Mammary epithelial cell (primary cell): Measurements from ENCODE around the gene LTV1.

DNA sequence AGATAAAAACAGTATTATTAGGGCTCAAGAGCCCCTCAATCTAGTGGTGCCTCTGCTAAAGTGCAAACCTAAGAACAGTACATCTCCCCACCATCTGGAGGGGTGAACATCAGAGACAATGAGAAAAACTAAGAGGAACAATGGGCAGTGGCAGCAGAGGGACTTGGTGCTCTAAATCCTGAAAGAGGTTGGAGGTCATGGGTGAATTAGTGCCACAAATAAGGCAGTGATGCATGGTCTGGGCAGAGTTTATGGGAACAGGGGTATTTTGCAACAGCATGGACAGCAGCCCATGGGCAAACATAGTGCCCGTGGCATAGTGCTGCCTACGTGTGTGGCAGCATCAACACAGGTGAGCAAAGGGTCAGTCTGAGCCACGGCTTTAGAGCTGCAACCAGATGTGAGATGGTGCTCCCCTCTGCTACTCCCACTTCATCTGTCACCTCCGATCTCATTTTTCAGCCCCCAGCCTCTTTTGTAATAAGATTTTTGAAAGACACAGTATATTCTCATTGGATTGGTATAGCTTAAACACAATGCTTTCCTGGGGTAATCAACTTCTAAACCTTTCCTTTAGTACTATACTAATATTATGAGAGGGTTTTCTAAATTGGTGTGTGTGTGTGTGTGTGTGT, 459.2 kb upstream of the CITED2 start:
- CAGE, long polyA plus RNA: no peak
- RRBS: no CpG with 5 or more reads among the region's 4 CpGs

GRCh38 chr6:141403662-141404181, 729.0 kb upstream of the GJE1 start:
- CAGE, long polyA plus RNA: no peak
- RRBS: no CpG with 5 or more reads among the region's 2 CpGs

DNA sequence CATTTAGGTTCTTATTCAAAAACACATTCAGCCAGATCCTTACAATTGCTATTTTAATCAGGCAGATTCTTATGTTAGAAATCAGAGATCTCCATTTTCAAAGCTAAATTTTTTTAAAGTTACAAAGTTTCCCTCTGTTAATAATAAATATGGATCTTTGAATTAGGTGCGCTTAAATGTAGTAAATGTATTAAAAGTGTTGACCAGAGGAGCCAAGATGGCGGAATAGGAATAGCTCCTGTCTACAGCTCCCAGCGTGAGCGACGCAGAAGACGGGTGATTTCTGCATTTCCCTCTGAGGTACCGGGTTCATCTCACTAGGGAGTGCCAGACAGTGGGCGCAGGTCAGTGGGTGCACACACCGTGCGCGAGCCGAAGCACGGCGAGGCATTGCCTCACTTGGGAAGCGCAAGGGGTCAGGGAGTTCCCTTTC, 386.9 kb upstream of the GJE1 start:
- CAGE, long polyA plus RNA: no peak
- RRBS: no CpG with 5 or more reads among the region's 15 CpGs

GRCh38 chr6:142302381-142302923, 645 bp downstream of the ADGRG6 start:
- CAGE, long polyA plus RNA: no peak
- RRBS: no CpG with 5 or more reads among the region's 15 CpGs

- CAGE, long polyA plus RNA: no peak
- RRBS: no CpG with 5 or more reads among the region's 4 CpGs
Observed at GRCh38 chr6:142375276-142375819, 73.5 kb downstream of the ADGRG6 start.

DNA sequence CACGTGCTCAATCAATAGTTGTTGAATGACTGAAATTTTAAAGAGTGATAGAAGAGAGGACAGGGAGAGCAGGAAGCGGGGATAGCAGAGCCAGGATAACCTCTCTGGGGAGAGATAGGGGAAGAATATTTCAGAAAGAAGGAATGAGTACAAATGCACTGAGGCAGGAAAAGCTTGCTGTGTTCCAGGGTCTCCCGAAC, 263.8 kb downstream of the HIVEP2 start:
- CAGE, long polyA plus RNA: no peak
- RRBS: no CpG with 5 or more reads among the region's 3 CpGs

DNA sequence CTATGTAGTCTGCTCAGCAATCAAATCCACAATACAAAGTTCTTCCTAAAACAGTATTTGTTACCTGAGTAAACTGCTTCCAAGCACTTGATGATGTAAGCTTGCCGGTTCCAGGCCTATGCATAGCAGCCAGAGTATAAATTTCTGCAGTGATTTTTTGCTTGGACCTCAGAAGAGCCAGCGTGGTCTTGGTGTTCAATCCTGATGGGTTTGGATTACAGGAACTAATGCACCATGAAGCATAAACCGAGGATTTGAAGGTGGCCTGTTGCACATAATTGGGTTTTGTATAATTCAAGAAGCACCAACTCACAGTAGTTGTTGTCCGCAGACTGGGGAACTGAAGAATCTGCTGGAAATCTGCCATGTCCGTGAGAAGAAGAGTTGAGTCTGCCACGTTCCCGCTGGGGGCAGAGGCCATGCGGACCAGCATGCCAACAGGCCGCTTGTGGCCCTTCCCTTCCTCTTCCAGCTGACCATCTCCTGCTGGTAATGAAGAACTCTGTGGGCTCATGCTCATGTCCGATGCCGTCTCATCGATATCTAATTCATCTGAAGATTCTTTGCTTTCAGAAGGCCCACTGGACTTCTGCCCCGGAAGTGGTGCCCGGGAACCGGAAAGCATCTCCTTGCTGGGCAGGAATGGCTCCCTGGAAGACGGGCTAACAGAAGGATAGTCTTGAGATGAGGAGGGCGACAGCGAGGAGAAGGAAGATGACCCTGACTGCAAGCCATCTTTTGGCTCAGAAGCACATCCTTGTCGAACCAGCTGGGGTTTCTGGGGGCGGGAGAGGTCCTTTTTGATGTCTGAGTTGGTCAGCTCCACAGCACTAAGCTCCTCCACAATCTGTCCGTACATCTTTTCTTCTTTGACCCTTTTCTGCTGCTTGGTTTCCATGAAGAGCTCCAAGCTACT, 175.2 kb downstream of the HIVEP2 start:
- CAGE, long polyA plus RNA: no peak
- RRBS: no CpG with 5 or more reads among the region's 21 CpGs

GRCh38 chr6:142827166-142827539, 117.8 kb downstream of the HIVEP2 start:
- CAGE, long polyA plus RNA: no peak
- RRBS: no CpG with 5 or more reads among the region's 6 CpGs

GRCh38 chr6:142867397-142867791, 77.6 kb downstream of the HIVEP2 start:
- CAGE, long polyA plus RNA: no peak
- RRBS: no CpG with 5 or more reads among the region's 3 CpGs

- CAGE, long polyA plus RNA: no peak
- RRBS: no CpG with 5 or more reads among the region's 3 CpGs
Observed at GRCh38 chr6:142872442-142872951, 72.5 kb downstream of the HIVEP2 start.

GRCh38 chr6:142912248-142912977, 32.6 kb downstream of the HIVEP2 start:
- CAGE, long polyA plus RNA: no peak
- RRBS: no CpG with 5 or more reads among the region's 15 CpGs

DNA sequence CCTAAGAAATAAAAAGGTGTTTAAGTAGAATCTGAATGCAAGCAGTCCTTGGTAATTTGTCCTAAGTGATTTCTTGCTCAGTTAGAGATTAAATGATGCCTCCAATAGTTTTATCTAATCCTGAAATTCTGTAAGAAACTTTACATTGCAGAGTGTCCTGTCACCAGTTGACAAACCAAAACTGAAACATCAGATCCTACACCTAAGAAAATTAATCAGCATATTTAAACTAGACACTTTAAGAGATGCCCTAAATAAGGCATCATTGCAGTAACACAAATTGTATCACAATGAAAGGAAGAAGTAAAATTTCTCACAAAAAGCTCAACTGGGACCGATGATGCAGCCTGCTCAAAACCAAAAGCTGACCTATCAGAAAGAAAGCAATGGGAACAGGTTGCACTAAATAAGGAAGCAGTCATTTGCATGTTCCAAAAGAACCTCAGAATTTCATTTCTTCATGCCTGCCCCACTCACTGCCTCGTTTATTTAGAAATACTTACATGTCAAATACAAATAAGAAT, 12.2 kb downstream of the HIVEP2 start:
- CAGE, long polyA plus RNA: no peak
- RRBS: no CpG with 5 or more reads among the region's 2 CpGs

- CAGE, long polyA plus RNA: no peak
Observed at GRCh38 chr6:143432826-143433072, 17.7 kb downstream of the ADAT2 start.

DNA sequence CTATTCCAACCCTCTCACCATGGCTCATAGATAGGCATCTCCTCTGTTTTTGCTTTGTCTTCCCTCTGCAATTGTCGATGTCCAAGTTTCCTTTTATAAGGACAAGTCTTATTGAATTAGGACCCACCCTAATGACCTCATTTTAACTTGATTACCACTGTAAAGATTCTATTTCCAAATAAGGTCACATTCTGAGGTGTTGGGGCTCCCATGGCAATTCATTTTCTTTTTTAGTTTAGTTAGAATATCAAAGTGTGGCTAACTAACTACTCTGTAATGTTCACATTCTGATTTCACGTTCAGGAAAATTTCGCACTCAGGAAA, 5.9 kb downstream of the PEX3 start:
- CAGE, long polyA plus RNA: no peak
- RRBS: no CpG with 5 or more reads among the region's 3 CpGs

DNA sequence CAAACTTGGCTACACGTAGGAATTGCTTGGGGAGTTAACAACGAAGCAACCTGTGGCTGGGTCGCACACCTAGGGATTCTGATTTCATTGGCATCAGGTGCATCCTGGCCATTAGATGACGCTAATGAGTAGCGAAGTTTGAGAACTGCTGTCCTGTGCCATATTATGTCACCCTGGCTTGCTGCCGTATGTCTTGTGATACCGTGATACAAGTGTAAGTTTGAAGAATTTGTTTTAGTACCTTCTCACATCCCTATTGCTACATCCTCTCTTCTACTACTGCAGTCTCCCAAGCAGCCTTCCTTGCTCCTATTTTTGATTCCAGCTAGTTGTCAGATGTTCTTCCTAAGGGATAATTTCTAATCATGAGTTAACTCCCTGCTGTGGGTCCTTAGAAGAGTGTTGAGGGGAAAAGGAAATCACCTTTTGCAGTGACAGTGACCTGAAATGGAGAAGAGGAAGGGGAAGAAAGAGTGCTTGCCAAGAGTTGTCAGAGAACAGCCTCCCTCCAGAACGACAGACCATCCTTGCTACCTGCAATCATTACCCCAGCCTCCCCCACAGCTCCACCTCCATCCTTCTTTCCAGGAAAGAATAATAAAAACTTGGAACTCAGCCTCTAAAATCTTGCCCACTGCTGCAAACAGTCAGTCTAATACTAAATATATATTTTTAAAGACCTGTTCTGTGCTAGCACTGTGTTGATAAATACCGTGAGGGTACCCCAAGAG, 28.5 kb upstream of the FUCA2 start:
- CAGE, long polyA plus RNA: no peak
- RRBS: no CpG with 5 or more reads among the region's 9 CpGs

GRCh38 chr6:143842349-143843438, at the start of gene LTV1:
LTV1 (plus strand) TSS chr6:143843338.
- CAGE, long polyA plus RNA: no peak
- RRBS: 4% methylated on average over 17 of the region's 56 CpGs

GRCh38 chr6:143901716-143902166, 37.5 kb downstream of the ZC2HC1B start:
- CAGE, long polyA plus RNA: no peak
- RRBS: no CpG with 5 or more reads among the region's 4 CpGs

DNA sequence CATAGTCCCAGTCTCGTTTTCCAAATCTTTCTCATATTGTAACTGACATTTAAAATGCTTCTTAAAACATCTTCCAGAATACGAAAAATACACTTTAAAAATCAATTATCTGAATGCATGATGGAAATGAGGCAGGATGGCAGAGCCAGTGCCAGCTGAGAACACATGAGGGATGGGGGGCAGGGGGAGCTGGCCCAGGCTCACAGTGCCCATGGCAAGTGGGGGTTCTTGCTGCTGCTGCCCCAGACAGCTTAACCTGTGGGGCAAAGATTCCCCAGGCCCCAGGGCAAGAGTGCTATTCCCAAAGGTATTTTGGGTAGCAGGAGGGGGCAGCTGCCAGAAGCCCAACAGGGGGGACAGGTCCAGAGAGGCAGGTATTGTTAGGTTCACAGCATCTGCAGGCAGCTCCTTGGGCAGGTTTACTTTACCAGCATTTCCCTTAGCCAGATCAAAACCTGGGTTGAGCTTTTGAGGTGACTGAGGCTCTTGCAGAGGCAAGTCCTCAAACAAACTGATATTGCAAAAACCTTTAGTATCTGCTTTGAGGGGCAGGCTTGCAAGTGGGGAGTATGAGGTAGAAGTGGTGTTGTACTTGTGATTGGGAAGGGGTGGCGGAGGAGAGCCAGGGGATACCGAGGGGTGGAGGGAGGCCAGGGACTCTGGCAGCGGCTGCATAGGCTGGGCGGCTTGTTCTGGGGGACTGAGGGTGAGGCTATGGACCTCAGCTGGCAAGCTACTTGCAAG, 66.6 kb downstream of the PLAGL1 start:
- CAGE, long polyA plus RNA: no peak
- RRBS: no CpG with 5 or more reads among the region's 6 CpGs

GRCh38 chr6:144364602-144365040, 79.5 kb downstream of the UTRN start:
- CAGE, long polyA plus RNA: no peak
- RRBS: no CpG with 5 or more reads among the region's 3 CpGs

GRCh38 chr6:144560016-144560557, 275.0 kb downstream of the UTRN start:
- CAGE, long polyA plus RNA: no peak
- RRBS: no CpG with 5 or more reads among the region's 8 CpGs